H7 (cell line): ENCODE measurements around the gene B3GALT2.

DNA sequence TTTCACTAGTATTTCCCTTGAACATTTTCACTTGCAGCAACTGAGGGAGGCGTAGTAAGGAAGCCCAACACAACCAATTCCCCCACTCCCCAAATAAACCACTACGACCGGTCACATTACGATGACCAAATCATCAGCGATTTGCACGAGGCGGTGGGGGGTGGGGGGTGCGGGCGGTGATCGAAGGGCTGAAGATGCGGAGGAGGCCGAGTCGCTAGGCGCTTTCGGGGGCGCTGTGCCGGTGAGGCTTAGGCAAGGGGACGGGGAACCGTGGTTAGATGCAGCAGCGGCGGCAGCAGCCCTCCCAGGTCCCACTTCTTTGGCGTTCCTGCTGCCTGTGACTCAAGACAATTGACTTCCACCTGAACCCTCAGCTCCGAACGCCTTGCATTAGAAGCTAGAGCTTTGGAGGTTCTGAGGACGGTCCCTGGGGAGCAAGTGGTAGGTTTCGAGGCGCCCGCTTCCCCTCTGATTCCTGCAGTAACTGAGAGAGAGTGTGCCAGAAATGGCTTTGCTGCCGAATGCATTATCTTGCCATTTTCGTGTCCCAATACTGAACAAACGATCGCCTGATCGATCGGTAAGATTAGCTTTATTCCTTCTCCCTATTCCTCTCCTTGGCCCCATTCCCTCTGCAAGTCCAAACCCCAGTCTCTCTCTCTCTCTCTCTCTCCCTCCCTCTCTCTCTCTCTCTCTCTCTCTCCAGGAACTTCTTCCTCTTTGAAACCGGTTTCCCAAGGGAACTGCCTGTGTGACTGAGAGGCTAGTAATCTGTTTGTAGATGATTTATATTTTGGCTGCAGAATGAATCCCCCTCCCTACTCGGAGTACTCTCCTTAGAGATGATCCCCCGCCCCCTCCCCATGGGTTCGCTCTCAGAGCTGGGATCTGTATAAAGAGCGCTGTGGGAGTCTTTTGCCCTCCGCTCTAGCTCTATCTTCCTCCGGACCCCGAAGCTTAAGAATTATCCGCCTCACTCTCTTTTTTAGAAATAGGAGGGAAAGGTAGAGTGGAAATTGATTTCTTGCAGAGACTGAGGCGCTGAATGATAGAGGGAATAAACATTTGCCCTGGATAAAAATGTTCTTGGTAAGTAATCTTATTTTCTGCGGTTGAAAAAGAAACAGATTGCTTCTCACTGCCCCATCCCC, 763 bp upstream of the BRINP3 start:
- RAMPAGE, long total RNA, result start-site peak on the plus strand centred at position 212 of the sequence, 80 bp wide, 12 reads

- RAMPAGE, long total RNA, result no peak
Observed at GRCh38 chr1:191756015-191756246, 402.3 kb upstream of the RGS18 start.

GRCh38 chr1:192530162-192530767, 45.3 kb upstream of the RGS1 start:
- RAMPAGE, long total RNA, result no peak

- RAMPAGE, long total RNA, result no peak
Observed at GRCh38 chr1:192539608-192540128, 35.9 kb upstream of the RGS1 start.

GRCh38 chr1:192552610-192553021, 23.0 kb upstream of the RGS1 start:
- RAMPAGE, long total RNA, result no peak

GRCh38 chr1:192628457-192628981, 7.4 kb upstream of the RGS13 start:
- RAMPAGE, long total RNA, result no peak

- RAMPAGE, long total RNA, result no peak
Observed at GRCh38 chr1:192810822-192811460, 2.1 kb downstream of the RGS2 start.

DNA sequence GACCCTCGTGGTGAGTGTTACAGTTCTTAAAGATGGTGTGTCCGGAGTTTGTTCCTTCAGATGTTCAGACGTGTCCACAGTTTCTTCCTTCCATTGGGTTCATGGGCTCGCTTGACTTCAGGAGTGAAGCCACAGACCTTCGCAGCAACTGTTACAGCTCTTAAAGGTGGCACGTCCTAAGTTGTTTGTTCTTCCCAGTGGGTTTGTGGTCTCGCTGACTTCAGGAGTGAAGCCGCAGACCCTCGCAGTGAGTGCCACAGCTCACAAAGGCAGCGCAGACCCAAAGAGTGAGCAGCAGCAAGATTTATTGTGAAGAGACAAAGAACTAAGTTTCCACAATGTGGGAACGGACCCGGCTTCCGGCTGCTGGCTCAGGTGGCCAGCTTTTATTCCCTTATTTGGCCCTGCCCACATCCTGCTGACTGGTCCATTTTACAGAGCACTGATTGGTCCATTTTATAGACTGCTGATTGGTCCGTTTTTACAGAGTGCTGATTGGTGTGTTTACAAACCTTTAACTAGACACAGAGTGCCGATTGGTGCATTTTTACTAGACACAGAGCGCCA, 86.5 kb downstream of the RGS2 start:
- RAMPAGE, long total RNA, result no peak

- RAMPAGE, long total RNA, result no peak
Observed at GRCh38 chr1:193013179-193013841, 45.9 kb downstream of the UCHL5 start.

DNA sequence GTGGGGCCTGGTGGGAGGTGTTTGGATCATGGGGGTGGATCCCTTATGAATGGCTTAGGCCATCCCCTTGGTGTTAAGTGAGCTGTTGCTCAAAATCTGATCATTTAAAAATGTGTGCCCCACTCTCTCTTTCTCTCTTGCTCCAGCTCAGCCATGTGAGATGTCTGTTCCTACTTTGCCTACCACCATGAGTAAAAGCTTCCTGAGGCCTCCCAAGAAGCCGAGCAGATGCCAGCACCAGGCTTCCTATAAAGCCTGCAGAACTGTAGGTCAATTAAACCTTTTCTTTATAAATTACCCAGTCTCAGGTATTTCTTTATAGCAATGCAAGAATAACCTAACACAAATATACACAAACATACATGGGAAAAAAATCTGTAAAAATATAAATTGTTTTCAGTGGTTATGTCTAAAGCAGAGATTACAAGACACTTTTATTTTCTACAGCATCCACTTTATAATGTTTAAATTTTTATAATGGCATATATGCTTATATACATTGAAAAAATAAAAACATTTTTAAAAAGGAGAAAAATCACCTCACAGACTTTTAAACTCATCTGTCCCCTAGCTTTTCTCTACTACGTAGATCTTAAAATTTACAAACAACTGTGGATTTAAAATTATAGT, 13.7 kb downstream of the UCHL5 start:
- RAMPAGE, long total RNA, result no peak

DNA sequence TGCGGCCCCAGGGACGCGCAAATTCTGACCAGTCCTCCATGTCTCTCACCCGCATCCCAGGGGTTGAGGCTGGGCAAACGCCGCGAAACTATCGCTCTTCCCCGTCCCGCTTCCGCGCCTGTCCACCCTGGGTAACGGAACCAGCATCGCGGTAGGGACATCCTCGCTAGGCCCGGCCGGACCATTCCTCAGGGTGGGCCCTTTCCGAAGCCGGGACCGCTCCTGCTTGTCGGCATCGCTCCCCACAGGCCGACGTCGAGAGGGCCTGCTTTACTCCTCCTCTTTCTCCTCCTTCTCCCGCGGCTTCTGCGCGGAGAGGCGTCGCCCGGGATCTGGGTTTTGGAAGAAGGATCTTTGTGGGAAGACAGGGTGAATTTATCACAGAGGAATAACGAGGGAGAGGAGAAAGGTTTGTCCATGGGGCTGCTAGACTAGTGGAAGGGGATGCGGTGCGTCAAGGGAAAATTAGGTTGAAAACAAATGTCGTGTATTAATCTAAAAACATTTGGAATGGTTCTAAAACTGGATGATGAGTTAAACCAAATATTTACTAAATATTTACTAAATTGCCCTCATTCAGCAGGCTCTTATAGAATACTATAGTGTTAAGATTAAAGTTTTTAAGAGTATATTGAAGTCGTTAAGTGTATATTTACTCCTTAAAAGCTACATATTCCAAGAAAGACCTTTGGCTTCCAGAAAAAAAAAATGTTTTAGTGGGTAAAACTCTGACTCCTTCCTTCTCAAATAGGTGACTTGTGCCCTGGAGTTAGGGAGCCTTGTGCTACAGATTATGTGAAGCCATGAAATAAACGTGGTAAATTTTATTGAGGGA, 619 bp downstream of the RO60 start:
- RAMPAGE, long total RNA, result no peak

GRCh38 chr1:193115542-193116212, 6.2 kb upstream of the CDC73 start:
- RAMPAGE, long total RNA, result no peak

DNA sequence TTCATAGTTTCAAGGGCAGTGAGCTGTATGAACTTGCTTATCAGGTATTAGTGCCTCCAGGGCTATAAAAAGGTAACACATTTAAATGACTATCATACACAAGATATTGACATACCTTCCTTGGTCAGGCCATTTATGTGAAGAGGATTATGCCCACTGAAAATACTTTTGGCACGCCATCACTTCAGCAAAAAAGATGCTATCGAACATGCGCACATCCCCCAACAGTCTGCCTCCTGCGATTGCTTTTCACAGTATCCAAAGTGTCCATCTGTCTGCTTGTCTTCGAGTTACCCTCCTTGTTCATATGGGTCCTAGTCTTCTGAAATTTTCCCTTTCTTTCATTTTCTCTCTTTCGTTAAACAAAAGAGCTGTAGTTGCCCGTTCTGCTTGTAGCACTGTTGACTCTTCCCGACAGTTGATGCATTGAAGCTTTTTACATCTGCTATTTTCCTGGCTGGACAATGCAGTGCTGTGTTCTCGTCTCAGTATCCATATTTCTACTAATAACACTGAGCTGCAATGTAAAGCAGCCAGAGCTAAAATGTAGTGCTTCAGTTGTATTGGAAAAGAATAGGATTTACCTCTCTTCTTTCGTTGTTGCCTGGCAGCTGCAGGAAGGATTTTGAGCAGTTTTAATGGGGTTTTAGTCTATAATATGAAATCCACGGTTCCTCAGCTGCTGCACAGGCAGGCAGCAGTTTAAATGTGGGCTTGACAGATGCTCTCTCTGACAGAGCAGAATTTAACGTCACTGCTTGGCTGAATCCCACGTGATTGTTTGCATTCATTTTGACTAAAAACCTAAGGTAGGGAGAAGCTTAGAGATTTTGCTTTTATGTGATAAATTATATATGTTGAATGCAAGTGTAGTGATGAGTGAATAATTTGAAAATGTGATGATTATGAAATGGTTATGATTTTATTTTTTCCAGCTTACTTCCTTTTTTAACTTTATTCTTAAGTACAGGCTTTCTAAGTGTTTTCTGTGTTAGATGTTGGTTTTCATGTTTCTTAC, at the start of gene B3GALT2:
Gene B3GALT2 (minus strand): TSS at position 710 of the 1,018 bp plus-strand sequence.
- RAMPAGE, long total RNA, result no peak

DNA sequence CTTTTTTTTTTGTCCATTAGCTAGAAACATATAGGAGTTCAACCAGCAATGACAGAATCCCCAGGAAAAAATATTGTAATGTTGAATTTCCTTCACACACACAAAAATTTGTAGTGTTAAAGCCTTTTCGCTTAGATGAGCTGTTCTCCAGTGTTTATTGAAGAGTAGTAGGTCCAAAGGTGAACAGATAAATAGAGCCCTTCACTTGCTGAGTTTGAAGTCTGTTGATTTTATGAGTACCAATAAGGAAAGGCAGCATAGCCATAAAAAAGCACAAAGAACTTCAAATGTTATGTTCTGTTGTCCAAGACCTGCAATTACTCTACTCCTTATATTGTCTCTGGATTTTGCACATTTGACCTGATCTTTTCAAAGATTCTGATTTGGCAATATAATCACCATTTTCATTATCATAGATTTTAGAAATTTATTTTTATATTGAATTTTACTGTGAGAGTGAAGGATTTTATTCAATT, 362.7 kb upstream of the B3GALT2 start:
- RAMPAGE, long total RNA, result no peak

GRCh38 chr1:196607904-196608302, 337 bp downstream of the KCNT2 start:
- RAMPAGE, long total RNA, result no peak

GRCh38 chr1:196654308-196654717, 2.5 kb downstream of the CFH start:
- RAMPAGE, long total RNA, result no peak

GRCh38 chr1:196655460-196655961, 3.7 kb downstream of the CFH start:
- RAMPAGE, long total RNA, result no peak

- RAMPAGE, long total RNA, result no peak
Observed at GRCh38 chr1:196933329-196934043, 10.1 kb upstream of the CFHR2 start.

DNA sequence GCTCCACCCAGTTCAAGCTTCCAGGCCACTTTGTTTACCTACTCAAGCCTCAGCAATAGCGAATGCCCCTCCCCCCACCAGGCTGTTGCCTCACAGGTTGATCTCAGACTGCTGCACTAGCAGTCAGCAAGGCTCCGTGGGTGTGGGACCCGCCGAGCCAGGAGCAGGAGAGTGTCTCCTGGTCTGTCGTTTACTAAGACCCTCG, 2.0 kb upstream of the CFHR2 start:
- RAMPAGE, long total RNA, result no peak

DNA sequence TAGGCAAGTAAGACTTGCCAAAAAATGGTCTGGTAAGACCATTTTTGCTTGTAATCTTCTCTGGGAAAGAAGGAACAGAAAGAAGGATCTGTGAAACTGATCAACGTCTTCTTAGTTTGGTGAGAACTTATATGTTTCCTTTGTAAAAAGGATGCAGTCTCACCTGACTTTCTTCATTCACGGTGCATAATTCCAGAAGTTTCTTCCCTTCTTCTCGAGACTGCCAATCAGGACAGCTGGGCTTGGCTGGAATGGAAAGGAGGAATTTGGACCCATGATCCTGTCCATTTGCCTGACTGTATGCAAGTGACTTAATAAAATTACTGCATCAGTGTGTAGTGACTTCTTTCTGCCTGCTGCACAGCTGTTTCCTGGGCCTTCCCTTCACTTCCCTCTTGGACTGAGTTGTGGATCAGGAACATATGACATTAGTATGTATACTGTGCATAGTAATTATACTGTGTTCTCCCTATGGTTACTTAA, 7.6 kb upstream of the DENND1B start:
- RAMPAGE, long total RNA, result no peak